HT-29 (cell line): ENCODE data around the gene MYH15.

- RAMPAGE, long total RNA, result no peak
Measured at GRCh38 chr3:108250817-108251402, 28.7 kb upstream of the IFT57 start.

DNA sequence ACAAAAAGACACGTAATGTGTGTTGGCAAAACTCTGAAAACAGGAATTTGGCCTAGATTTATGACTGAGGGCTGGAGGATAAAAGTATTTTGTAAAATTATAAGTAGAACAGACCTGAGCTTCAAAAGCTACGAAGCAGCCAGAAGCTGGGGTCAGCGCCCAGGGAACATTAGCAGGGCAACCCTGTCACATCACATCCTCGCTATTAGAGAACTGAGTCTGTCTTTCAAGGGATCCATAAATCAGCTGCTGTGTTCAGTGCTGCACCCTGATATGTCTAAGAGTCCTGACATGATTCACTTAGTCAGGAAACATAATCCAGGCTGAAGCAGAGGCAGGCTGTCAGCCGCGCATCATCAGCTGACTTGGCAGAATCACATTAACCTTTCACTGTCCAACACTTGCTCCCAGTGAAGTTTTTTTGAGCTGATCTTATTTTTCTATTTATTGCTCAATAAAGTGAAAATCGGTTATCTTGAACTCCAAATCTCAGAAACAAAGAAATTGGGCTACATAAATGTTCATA, 23.5 kb downstream of the MYH15 start:
- RAMPAGE, long total RNA, result no peak

DNA sequence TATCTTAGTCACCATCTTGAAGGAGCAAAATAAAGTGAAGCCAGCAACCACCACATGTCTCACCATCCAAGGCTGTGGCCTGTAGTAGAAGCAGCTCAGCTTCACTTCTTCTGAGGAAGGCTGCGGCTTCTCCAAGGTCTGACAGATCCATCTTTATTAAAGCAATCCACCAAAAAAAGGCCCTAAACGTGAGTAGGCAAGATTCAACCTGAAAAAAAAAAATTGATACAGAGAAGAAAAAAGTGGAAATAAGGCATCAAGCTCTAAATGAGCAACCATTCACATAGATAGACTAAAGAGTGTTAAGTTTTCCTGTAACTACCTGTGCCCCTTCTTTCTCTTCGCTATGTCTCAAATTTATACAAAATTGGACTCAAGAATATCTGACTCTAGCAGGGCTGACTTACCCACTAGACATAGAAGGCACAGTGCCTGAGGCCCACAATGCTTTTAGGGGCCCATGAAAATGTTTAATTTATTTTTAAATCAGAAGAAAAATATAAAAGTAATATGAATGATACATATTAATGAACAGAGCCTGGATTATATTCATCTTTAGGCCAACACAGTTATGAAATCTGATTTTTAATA, at the start of gene MYH15:
MYH15 (minus strand) TSS at position 217 of the 591 bp plus-strand sequence.
- RAMPAGE, long total RNA, result no peak

- RAMPAGE, long total RNA, result no peak
Measured at GRCh38 chr3:108749320-108749659, 7.9 kb downstream of the RETNLB start.

GRCh38 chr3:109081786-109082249, 36.1 kb downstream of the MORC1 start:
- RAMPAGE, long total RNA, result no peak

DNA sequence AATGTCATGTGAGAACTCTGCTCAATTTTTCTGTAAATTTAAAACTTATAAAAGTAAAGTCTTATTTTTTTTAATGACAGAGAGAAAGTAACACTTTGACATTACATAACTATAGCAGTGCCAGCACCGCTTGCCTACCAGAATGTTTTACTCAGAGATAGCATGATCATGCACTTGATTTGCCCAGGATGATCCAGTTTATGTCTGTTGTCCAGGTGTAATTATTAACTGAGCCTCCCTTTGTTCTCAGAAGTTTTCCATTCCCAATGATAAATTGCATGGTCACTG, 24.8 kb downstream of the C3orf85 start:
- RAMPAGE, long total RNA, result no peak

DNA sequence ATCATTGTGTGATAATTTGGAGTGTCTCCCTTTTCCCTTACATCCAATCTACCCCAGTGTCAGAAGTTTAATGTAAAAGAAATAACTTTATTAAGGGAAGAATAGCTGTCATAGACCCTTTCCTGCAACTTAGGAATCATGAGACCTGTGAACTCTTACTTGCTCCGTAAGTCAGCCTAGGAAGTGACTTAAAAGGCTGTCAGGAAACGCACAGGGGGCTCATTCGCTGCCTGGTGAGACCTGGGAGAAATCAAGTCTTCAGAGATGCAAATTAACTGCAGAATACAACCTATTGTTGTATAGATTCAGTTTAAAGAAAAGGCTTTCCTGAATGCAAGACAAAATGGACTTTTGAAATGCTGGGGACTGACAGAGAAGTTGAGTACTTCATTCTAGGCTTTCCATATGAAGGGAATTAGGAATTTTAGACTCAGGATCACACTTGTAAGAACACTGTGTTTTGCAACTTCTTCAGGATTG, 18.3 kb upstream of the DPPA4 start:
- RAMPAGE, long total RNA, result no peak

DNA sequence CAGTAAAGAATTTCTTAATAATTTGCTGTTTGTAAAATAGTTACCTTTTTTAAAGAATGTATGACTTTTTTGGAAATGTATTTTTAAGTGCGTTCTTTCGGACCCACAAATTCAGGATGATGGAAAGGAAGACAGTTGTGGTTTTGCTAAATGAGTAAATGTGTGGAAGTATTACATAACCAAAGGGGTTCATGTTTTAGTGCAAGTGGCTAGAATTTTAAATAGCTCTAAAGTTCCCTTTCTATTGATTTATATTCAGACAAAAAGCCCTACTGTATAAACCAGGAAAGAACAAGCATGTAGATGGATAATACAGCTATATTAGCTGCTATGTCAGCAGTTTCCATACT, 760.2 kb upstream of the NECTIN3 start:
- RAMPAGE, long total RNA, result no peak

GRCh38 chr3:111561795-111562310, 19.9 kb downstream of the CD96 start:
- RAMPAGE, long total RNA, result no peak

DNA sequence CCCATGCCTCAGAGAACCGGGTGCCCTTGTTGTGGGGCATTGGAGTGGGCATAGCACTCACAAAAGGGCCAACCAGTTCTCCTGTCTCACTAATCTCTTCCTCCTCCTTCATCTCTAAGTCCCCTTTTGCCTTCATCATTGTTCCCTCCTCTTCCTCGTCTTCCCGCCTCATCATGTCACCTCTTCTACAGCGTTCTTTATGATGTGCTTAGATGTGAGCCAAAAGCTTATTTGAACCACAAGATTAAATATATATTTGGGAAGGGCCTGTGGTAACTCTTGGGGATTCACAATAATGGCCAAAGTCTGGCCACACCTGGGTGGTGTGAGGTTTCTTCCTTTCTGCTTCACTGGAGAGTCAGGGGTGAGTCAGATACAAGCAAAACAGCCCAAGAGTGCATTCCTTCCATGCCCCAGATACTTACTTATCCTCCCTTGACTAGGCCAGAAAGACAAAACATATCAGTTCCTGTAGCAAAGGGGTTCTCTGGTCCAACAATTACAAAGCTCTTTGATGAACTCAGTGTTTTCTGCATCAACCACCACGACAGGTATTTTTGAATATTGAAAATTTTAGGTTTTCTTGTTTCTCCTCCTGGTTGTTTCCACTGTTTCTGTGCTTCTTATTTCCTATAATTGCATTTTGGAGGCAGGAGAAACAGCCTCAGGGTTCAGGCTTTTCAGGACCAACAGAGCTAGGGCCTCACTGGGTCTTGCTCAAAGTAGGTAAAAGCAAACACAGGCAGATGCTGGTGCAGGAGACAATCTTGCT, 933 bp downstream of the ZBED2 start:
- RAMPAGE, long total RNA, result no peak

- RAMPAGE, long total RNA, result no peak
Measured at GRCh38 chr3:111610205-111610615, 15.1 kb upstream of the ZBED2 start.

GRCh38 chr3:111720656-111721151, 46.2 kb downstream of the PLCXD2 start:
- RAMPAGE, long total RNA, result no peak

DNA sequence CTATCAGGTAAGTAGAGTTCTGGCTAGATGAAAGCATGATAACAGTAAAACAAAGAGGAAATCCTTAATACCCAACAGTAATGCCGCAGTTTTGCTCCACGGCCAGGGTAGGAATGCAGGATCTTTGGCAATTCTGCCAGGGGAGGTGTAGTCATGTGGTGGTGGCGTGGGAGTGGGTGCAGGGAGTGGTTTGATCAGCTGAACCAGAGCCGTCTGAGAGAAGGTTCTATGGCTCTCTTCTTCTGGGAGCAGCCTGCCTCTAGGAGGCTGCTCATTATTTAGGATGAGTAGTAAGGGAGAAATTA, 32.5 kb upstream of the PHLDB2 start:
- RAMPAGE, long total RNA, result no peak

GRCh38 chr3:111851290-111852054, 7.6 kb upstream of the PHLDB2 start:
- RAMPAGE, long total RNA, result no peak

DNA sequence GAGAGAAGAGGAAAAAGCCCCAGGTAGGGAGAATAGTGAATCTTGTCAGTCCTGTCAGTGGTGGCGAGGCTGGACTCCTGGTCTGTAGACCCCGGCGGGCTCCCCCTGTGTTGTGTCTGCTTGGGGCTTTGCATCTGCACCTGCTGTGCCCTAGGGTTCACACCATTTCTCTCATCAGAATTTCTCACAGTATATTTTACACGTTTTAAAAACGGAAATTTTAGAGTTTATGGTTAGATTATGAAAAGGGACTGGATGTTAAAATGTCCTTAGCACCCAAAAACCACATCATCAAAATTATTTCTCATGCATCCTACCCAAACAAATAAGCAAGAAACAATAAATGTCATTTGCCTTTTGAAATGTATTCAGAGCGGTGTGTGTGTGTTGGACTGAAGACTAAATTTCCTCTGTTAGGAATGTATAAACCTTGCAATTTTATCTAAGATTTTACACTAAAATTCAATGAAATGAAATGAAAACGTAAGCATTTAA, 16.9 kb downstream of the GCSAM start:
- RAMPAGE, long total RNA, result no peak

- RAMPAGE, long total RNA, result no peak
Measured at GRCh38 chr3:112126262-112127038, 6.6 kb downstream of the GCSAM start.

GRCh38 chr3:112168362-112168945, 35.4 kb upstream of the GCSAM start:
- RAMPAGE, long total RNA, result no peak

GRCh38 chr3:112361644-112362737, 29.0 kb downstream of the CD200 start:
- RAMPAGE, long total RNA, result no peak

- RAMPAGE, long total RNA, result no peak
Measured at GRCh38 chr3:112395305-112395896, 62.4 kb downstream of the CD200 start.

DNA sequence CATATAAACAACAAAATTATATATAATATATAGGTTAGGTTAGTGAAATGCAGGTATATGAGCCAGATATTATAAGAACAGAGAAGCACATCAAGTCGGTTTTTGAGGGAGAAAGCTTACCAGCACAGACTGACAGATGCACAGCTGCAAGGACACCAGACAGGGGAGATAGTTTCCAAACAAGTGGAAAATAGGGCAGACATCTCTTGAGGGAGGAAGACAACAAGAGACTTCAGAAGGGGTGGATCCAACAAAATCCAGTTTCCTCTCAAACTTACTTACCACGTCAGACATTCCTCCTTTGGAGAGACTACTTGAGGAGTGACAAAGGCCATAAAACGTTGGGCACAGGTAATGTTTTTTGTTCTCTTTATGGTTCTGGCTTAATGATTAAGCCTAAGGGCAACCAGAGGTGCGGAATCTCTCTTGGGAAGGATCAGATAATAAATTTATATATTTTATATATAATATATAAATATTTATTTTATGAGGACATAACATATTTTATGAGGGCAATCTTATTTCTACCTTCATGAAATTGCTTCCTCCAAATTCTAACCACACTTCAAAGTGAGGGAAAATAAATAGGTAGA, 76.1 kb downstream of the CD200 start:
- RAMPAGE, long total RNA, result no peak